ENCODE results near the gene LRRC25.

- PRO-cap, result no peak
- RAMPAGE, long total RNA, 4 experiments, result no peak in any of the 4 experiments
Observed at GRCh38 chr19:18269207-18269943, 4.9 kb downstream of the IQCN start.

- PRO-cap, result no peak
- RAMPAGE, long total RNA, 4 experiments, result no peak in any of the 4 experiments
Observed at GRCh38 chr19:18310500-18311168, 12.2 kb downstream of the LSM4 start.

DNA sequence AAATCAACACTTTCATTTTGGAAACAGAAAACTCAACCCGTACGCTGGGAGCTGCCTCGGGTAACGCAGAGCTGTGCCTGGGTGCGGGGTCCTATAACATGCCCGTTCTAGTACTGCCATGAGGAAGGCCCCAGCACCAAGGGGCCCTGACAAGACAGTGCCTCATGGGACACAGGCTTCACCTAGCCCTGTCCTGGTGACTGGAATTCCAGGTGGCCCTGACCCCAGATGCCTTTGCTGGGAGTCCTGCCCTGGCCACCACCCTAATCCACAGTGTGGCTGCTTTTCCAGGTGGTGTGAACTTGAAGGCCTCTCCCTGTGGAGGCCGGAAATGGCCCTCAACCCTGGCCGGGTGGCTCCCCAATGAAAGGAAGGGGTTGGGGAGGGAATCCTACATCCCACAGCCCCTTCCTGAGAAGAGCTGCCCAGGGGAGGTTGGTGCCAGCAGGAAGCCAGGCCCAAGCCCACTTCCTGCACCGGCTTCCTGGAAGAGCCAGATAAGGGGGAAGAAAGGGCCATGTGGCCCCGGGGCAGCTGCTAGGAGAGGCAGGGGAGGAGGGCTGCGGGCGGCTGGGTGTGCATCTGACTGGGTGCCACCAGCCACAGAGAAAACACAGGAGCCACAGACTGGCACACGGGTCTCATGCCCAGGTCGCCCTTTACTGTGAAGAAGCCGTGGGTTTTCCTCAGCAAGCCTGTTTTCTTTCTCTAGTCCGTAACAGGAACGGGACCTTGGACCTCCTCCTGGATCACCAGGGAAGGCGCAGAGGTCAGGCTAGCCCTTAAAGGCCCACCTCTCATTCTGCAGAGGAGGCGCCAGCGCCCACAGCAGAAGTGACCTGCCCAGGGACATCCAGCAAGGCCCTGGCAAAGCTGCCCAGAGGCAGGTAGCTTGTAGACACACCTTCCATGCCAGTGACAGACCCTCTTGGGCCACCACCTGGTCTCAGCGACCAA, 4.7 kb downstream of the LSM4 start:
- PRO-cap, result no peak
- RAMPAGE, long total RNA, 4 experiments, result no peak in any of the 4 experiments

DNA sequence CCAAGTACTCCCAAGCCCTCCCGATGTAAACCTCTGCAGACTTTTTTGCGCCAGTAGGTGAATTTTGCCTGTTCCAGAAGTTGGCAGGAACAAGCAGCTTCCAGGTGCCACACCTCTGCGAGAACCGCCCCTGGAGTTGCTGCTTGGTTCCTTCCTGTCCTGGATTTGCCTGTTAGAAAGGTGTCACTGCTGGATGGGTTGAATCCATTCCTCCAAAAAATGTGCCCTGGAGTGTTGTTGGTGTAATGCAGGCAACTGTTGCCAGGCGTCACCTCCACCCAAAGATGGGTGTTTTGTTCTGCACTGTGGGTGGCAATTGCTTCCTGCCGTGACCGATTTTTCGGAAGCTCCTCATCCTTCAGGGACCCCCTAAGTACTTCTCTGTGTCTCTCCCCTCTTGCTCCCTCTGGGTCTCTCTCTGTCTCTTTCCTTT, 5.7 kb downstream of the PGPEP1 start:
- PRO-cap, result no peak
- RAMPAGE, long total RNA, 4 experiments, result no peak in any of the 4 experiments

DNA sequence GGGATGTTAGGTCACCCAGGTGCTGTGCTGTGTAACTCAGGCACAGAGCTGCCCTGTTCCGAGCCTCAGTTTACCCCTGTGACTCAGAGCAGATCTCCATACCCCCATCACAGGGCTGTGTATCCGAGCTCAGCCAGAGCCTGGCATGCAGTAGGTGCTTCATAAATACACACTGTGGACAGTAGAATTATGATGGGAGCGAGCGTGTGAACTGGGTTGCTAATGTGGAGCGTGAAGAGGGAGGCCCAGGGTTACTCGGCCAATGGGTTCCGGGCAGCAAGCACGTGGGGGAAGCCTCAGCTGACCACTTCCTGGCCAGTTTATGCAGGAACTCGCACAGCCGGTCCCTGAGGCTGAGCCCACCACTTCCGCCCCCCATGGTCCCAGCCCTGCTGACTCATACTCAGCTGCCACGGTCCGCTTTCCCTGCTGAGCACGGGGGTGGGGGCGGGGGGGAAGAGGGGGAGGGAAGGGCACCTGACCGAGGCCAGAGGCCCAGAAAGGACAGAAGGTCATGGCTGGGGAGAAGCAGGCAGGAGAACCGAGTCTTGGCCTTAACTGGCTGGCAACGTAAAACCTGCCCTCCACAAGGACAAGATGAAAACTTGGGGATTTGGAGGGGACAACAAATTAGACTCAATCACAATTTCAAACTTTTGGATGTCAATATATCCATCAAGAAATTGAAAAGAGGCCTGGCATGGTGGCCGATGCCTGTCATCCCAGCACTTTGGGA, 11.6 kb upstream of the GDF15 start:
- PRO-cap, result no peak
- RAMPAGE, long total RNA, 4 experiments, result no peak in any of the 4 experiments

- PRO-cap, result no peak
- RAMPAGE, long total RNA, 4 experiments, result no peak in any of the 4 experiments
Observed at GRCh38 chr19:18391355-18391925, 5.5 kb downstream of the GDF15 start.

GRCh38 chr19:18397533-18398095, at the start of gene LRRC25:
LRRC25 (minus strand) TSS chr19:18397622.
- PRO-cap, result unidirectional peak, minus-strand start at chr19:18397622
- RAMPAGE, long total RNA, 4 experiments, result start-site peak on the minus strand in 2 of 4 experiments, at chr19:18397607-18397622 at its widest, 6 to 7 reads per replicate

GRCh38 chr19:18418465-18419101, 615 bp upstream of the SSBP4 start:
- PRO-cap, result no peak
- RAMPAGE, long total RNA, 4 experiments, result no peak in any of the 4 experiments

- PRO-cap, result no peak
- RAMPAGE, long total RNA, 4 experiments, result no peak in any of the 4 experiments
Observed at GRCh38 chr19:18437781-18438017, 234 bp downstream of the ISYNA1 start.

GRCh38 chr19:18455894-18456231, 17.9 kb upstream of the ISYNA1 start:
- PRO-cap, result no peak
- RAMPAGE, long total RNA, 4 experiments, result no peak in any of the 4 experiments

- PRO-cap, result no peak
- RAMPAGE, long total RNA, 4 experiments, result no peak in any of the 4 experiments
Observed at GRCh38 chr19:18501572-18502206, 20.2 kb downstream of the ELL start.

- PRO-cap, result no peak
- RAMPAGE, long total RNA, 4 experiments, result no peak in any of the 4 experiments
Observed at GRCh38 chr19:18518560-18519061, 3.3 kb downstream of the ELL start.

DNA sequence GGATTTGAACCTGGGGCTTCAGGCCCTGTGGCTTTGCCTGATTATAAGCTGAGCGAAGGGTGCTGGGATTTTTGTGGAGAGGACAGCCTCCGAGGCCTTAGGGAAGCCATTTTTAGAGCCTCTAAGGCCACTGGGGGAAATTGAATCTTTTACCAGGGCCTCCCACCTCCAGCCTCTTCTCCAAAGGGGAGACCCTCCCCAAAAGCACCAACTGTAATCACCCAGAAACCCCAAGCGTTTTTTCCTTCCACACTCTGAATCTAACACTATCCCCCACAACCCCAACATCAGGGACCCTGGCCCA, 1.1 kb downstream of the FKBP8 start:
- PRO-cap, result no peak
- RAMPAGE, long total RNA, 4 experiments, result no peak in any of the 4 experiments

DNA sequence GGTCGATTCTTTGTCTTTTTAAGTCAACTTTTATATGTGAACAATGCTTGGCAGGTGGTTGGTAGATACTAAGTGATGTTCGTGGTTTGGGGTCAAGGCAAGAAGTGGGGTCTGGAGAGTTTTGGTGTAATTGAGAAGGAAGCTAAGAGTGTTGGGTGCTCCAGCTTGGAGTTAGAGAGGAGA, 860 bp downstream of the UBA52 start:
- PRO-cap, result no peak
- RAMPAGE, long total RNA, 4 experiments, result no peak in any of the 4 experiments

- PRO-cap, result no peak
- RAMPAGE, long total RNA, 4 experiments, result start-site peak on the plus strand in 1 of 4 experiments, at chr19:18573670-18573708 at its widest, 91 reads per replicate
Observed at GRCh38 chr19:18573183-18573985, 1.7 kb downstream of the UBA52 start.

DNA sequence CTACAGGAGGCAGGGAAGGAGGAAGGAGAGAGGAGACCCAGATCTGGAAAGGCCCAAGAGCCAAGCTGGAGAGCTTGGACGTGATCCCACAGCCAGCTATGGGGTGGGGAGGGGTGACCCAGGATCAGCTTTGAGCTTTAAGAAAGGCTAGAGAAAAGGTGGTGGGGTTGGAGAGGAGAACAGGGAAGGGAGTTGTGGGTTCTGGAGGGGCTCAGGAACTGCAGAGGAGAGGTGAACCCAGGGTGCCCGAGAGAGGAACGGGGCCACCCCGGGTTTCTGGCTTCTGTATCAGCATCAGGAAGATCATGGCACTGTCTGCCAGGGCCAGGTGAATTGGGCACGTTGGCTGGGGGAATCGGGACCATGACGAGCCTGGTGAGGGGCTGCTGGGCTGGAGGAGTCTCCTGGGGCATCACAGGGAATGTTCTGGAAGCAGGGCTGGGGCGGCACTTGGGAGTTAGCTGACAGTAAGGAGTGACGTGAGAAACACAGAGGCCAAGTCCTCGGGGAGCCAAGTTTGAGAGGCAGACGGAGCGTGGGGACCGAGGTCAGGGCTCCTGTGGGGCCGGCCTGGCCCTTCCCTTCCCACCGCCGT, 24.8 kb downstream of the CRTC1 start:
- PRO-cap, result no peak
- RAMPAGE, long total RNA, 4 experiments, result no peak in any of the 4 experiments

DNA sequence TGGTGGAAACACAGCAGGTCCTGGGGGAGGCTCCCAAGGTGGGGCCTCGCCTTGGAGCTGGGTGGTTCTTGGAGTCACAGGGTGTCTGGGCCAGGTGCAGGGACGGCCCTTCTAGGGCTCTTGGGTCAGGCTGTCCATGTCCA, 21.6 kb downstream of the COMP start:
- PRO-cap, result no peak
- RAMPAGE, long total RNA, 4 experiments, result no peak in any of the 4 experiments

DNA sequence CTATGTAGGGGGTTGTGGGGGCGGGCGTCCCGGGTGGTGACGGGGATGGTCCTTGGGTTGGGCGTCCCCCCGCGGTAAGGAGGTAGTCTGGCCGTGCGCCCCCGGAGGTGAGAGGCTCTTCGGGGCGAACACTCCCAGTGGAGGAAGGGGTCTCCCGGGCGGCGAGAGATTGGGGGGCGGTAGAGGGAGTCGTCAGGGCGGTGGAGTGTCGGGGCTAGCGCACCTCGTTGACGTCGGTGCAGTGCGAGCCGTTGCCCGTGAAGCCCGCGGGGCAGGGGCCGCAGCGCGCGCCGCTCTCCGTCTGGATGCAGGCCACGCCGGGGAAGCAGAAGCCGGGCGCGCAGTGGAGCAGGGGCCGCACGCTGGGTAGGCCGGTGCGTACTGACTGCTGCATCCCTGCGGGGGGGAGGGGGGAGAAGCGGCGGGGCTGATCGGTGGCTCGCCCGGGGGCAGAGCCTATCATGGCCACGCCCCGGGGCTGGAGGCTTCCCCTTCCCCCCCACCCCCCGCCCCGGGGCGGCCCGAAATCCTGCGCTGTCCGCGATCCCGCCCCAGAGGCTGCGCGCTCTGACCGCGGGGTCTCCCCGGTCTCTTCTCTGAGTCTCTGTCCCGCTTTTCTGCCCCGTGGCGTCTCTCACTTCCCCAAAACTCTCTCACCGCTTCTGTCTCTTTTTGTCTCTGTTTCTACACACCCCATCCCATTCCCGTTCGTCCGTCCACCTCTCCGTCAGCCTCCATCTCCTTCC, 1.2 kb downstream of the COMP start:
- PRO-cap, result no peak
- RAMPAGE, long total RNA, 4 experiments, result no peak in any of the 4 experiments

DNA sequence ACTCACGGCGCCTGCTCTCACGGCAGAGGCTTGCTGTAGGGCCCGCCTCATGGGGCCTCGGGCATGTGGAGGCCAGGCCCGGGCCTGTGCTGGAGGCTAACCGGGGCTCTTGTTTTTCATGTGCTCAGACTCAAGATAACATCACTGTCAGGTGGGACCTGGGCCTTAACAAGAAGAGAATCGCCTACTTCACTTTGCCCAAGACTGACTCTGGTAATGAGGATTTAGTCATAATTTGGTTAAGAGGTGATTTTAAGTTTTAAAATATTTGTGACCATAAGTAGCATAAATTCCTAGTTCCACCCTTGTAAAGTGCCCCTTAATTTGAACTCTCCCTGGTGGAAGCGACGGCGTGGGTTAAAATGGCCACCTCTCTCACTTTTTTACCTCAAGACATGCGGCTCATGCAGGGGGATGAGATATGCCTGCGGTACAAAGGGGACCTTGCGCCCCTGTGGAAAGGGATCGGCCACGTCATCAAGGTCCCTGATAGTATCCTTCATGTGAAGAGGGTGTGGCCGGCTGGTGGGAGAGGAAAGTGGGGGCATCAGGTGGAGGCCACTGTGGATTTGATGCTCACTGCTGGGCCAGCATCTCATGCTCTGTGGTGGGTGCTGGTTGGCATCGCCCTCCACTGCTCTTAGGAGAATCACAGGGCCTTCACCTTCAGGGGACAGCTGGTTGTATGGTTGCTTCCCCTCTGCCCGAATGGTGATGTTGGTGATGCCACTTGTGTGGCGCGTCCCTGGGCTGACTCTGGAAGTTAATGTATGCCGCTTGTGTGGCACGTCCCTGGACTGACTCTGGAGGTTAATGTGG, 21.3 kb downstream of the UPF1 start:
- PRO-cap, result no peak
- RAMPAGE, long total RNA, 4 experiments, result no peak in any of the 4 experiments

- PRO-cap, result no peak
- RAMPAGE, long total RNA, 4 experiments, result no peak in any of the 4 experiments
Observed at GRCh38 chr19:18928967-18929775, 9.7 kb downstream of the DDX49 start.

Data from suprapubic skin (tissue), 4 donors.